ENCODE measurements around a stretch of chr7.

GRCh38 chr7:100200607-100201176 lies 19.1 kb upstream of the PVRIG start:
- CAGE, long polyA plus RNA = no peak
- RRBS = no CpG with 5 or more reads among the region's 12 CpGs

DNA sequence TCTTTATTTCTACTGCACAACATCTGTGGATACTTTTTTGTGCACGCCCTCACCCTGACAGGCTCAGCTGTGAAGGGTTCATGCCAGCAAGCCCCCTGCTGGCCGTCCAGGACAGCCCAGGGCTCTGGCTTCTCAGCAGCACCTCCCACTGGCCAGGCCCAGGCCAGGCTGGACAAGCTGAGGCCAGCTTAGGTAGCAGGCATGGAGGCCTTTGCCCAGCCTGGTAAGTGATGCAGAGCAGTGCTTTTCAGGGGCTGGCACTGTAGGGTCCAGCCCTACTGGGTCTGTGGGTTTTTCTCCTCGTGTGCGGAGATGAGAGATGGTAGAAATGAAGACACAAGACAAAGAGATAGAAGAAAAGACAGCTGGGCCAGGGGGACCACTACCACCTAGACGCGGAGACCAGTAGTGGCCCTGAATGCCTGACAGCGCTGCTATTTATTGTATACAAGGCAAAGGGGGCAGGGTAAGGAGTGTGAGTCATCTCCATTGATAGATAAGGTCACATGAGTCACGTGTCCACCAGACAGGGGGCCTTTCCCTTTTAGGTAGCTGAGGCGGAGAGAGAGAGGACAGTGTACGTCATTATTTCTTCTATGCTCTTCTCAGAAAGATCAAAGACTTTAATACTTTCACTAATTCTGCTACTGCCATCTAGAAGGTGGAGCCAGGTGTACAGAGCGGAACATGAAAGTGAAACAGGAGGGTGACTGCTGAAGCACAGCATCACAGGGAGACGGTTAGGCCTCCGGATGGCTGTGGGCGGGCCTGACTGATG lies 13.2 kb upstream of the PILRB start:
- CAGE, long polyA plus RNA = no peak
- RRBS = no CpG with 5 or more reads among the region's 14 CpGs

GRCh38 chr7:100442701-100443544 lies 6.6 kb upstream of the PPP1R35 start:
- CAGE, long polyA plus RNA = no peak
- RRBS = no CpG with 5 or more reads among the region's 10 CpGs

- CAGE, long polyA plus RNA = no peak
- RRBS = no CpG with 5 or more reads among the region's 6 CpGs
Observed at GRCh38 chr7:100476018-100476662, 2.9 kb downstream of the TSC22D4 start.

GRCh38 chr7:100563833-100564228 lies 9.9 kb downstream of the SAP25 start:
- CAGE, long polyA plus RNA = no peak
- RRBS = no CpG with 5 or more reads among the region's 9 CpGs

DNA sequence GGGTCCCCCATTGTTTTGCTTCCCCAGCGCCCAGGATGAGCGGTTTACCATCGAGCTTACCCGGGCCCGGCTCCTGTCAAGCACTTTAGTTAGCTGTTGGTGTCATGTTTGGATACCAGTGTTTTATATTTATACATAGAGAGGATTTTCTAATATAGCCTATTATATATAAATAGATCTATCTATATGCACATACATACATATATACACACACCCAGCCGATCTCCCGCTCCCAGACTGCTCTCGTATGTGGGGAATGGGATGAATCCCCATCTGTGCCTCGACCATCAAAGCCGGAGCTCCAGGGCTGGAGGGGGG lies 8.2 kb downstream of the SAP25 start:
- CAGE, long polyA plus RNA = no peak
- RRBS = no CpG with 5 or more reads among the region's 10 CpGs

DNA sequence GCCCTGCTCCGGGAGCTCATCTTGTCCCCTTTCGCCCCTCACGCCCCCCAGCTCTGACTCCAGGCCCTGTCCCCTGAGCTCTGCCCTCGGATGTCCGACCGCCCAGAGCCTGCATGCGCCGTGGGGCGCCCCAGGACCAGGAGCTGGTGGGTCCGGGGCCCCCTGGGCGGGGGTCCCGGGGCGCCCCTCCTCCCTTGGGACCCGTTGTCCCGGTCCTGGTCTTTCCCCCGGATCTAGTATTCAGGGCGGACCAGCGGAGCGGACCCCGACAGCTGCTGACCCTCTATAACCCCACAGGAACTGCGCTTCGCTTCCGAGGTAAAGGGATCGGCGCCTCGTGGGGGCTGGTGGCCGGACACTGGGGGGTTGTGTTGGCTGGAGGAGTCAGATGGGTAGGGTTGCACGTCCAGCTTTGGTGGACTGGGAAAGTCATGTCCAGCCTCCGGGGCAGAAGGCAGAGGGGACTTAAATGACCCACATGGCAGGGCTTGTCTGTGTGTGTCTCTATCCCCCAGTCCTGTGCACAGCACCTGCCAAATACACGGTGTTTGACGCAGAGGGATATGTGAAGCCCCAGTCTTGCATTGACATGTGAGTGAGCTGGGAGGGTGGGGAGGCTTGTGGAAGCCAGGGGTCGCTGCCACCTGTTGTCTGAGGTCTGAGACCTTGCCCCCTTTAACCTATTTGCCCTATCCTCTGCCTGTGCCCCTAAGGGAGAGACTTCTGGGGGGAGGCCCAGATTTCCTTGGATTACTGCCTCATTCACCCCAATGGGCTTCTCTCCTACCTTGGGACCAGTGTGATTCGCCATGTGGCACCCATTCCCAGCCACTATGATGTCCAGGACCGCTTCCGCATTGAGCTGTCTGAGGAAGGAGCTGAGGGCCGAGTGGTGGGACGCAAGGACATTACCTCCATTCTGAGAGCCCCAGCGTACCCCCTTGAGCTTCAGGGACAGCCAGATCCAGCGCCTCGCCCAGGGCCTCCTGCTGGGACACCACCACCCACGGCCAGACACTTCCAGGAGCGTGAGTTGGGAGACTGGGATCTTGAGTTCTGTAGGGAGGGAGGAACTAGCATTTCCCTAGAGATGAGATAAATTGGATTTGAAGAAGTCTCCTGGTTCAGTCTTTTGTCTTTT lies 709 bp downstream of the MOSPD3 start:
- CAGE, long polyA plus RNA = no peak
- RRBS = 7% methylated on average over 2 of the region's 42 CpGs

- CAGE, long polyA plus RNA = no peak
- RRBS = 32% methylated on average over 3 of the region's 6 CpGs
Observed at GRCh38 chr7:100678855-100679217, 5.3 kb downstream of the GNB2 start.

DNA sequence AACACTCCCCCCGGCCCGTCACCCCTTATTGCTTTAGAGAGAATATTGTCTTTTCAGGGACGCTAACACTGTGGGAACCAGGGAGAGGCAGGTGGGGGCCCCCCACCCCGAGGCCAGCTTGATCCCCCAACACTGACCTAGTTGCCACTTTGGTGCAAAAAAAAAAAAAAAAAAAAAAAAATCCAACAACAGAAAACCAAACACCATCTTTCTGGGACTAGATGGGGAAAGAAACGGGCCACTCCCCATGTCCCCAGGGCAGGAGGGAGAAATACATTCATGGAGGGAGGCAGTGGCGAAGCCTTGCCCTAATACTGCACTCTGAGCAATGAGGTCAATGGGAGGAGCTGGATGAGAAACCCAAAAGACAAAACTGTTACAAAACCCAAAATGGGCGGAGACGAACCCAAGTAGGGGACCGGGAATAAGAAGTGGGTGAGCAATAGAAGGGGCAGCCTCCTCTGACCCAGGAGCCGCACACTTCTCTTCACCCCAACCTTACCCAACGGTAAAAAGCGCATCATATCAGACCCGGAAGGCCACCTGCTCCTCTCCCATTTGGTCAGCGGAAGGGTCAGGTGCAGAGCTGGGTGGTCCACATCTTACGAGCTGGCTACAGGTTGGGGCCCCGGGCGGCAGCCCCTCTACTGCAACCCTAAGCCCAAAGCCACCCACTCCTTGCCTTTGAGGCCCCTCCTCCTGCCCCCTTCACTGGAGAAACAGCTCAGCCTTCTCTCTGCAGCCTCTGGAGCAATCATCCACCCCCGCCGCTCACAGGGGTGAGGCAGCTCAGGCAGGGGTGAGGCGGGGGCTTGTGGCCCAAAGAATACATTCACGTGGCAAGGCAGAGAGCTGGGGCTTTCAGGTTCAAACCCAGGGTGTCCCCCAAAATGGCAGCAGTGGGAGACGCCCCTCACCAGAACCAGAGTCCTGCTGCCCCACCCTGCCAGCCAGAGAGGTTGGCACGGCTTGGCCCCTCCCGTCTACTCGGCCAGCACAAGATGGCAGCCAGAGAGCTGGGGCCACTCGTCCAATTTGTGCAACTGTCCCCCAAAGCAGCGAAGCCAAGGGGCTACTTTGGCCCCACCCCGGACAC lies 6.8 kb downstream of the GNB2 start:
- CAGE, long polyA plus RNA = no peak
- RRBS = 78% methylated on average over 7 of the region's 28 CpGs

GRCh38 chr7:100693351-100693597 lies 776 bp downstream of the GIGYF1 start:
- CAGE, long polyA plus RNA = no peak
- RRBS = no CpG with 5 or more reads among the region's 12 CpGs

DNA sequence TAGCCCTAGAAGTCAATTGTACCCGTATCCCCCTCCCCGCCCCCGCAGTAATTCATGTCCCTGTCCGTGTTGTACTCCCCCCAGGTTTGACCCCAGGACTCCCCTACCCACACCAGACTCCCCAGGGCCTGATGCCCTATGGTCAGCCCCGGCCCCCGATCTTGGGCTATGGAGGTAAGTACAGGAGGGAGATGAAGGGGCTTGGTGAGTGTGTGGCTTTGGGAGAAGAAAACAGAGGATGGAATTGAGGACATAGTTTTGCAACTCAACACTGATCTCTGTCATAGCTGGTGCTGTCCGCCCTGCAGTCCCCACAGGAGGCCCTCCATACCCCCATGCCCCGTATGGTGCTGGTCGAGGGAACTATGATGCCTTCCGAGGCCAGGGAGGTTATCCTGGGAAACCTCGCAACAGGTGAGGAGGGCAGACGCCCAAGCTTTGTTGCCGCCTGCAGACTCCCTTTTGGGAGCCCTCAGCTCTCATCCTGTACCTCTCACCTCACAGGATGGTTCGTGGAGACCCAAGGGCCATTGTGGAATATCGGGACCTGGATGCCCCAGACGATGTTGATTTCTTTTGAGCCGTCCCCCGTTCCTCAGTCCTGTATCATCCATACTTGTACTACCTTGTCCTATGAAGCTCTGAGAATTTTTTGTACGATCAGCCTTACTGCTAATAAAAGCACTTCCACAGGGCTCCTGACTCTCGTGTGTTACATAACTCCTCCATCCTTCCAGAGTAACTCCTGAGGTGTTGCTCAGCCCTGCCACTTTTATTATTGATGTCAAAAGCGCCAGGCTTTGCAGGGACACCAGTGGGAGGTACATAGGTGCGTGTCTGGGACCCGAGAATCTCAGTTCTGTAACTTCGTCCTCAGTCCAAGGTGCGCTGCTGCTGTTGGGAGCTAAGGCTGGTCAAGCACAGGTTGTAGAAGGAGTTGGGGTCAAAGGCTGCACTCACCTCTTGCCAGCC lies 1.3 kb downstream of the UFSP1 start:
- CAGE, long polyA plus RNA = no peak
- RRBS = no CpG with 5 or more reads among the region's 25 CpGs

GRCh38 chr7:100910254-100911010 lies 14.7 kb upstream of the ACHE start:
- CAGE, long polyA plus RNA = no peak
- RRBS = no CpG with 5 or more reads among the region's 11 CpGs

DNA sequence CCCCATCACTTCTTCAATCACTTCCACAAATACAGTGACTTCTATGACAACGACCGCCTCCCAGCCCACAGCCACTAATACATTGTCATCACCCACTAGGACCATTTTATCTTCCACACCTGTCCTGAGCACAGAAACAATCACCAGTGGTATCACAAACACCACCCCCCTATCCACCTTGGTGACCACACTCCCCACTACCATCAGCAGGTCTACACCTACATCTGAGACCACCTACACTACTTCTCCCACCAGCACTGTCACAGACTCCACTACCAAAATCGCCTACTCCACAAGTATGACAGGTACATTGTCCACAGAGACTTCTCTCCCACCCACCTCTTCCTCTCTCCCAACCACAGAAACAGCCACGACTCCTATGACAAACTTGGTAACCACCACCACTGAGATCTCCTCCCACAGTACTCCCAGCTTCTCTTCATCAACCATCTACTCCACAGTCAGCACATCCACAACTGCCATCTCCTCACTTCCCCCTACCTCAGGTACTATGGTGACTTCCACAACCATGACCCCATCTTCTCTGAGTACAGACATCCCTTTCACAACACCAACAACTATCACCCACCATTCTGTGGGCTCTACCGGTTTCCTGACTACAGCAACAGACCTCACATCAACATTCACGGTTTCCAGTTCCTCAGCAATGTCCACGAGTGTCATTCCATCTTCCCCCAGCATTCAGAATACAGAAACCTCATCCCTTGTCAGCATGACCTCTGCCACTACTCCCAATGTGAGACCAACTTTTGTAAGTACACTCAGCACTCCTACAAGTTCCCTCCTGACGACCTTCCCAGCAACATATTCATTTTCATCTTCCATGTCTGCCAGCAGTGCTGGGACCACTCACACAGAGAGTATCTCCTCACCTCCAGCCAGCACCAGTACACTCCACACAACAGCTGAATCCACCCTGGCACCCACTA lies 3.5 kb downstream of the MUC3A start:
- CAGE, long polyA plus RNA = no peak
- RRBS = no CpG with 5 or more reads among the region's 8 CpGs

GRCh38 chr7:100966869-100967388 lies 2.4 kb upstream of the MUC12 start:
- CAGE, long polyA plus RNA = no peak
- RRBS = no CpG with 5 or more reads among the region's 17 CpGs

DNA sequence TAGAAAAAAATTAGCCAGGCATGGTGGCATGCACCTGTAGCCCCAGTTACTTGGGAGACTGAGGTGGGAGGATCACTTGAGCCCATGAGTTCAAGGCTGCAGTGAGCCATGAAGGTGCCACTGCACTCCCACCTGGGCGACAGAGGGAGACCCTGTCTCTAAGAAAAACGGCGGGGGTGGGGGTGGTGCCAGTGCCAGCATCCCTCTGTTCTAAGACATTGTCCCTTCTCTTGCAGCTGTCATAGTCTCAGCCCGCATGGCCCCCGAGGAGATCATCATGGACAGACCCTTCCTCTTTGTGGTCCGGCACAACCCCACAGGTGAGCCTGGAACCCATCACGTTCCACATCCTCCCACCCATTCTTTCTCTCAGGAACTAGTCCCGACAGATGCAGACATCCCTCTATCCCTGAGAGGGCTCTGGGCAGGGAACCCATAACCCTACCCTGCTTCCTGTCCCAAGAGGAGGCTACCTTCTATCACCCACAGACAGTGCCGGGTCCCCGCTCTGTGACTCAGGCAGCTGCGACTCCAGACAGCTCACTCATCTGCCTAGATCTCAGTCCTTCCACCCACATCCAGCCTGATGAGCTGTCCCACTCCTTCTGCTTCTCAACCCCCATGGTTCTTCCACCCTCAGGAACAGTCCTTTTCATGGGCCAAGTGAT lies 10.0 kb downstream of the SERPINE1 start:
- CAGE, long polyA plus RNA = no peak
- RRBS = no CpG with 5 or more reads among the region's 11 CpGs

- CAGE, long polyA plus RNA = no peak
- RRBS = 3% methylated on average over 14 of the region's 35 CpGs
Observed at GRCh38 chr7:101173385-101173798, 6.7 kb downstream of the NAT16 start.

DNA sequence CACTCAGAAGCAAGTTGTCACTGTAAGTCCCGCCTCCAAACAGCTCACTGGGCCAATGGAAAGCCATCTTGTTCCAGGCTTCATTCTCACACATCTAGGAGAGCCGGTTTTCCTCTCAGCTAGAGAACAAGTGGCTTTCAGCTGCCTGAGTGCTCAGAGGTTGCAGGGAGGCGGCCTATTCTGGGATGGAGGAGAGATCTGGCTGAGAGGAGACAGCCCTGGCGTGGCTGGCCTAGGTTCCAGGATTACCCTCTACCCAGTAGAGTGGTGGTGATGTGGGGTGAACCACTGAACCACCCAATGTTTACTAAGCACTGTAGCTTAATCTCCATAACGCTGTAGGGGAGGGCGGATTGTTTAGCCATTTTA lies 2.5 kb upstream of the NAT16 start:
- CAGE, long polyA plus RNA = no peak
- RRBS = no CpG with 5 or more reads among the region's 6 CpGs

DNA sequence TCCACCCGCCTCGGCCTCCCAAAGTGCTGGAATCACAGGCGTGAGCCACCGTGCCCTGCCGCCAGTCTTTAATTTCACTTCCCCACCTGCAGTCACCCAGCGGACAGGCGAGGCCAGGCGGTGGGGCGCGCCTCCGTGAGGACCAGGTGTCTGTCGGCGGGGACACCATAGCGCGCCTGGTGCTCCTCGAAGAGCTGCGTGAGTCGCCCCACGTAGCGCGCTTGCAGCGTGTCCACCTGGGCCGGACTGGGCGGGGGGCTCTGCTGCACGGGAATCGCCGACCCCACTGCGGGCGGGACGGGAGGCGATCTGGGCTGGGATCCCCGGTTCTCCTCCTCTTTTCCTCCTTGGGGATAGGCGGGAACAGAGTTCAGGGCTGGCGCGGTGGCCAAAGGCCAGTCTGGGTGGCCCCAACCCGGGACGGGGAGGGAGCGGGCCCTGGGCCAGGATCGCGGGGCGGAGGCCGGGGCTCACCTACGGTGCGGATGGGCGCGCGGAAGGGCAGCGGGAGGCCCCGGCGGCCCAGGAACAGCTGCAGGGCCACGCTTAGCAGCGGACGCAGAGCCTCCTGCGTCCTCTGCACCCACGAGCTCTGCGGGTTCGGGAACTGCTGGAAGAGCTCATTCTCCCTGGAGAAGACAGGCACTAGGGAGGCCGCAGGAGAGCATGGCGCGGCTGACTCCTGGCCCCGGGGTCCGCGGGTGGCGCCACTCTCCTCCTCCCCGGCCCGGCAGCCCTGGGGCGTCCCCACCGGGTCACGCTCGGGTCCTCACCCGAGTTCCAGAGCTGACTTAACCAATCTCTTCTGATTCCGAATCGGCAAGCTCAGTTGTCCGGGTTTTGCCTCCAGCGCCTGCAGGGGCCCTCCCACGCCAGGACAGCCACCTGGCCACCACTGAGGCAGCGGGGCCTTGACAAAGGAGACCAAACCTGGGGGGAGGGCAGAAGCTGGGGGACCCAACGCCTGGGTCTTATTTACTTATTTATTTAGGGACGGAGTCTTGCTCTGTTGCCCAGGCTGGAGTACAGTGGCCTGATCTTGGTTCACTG lies 1.2 kb upstream of the MOGAT3 start:
- CAGE, long polyA plus RNA = no peak
- RRBS = 10% methylated on average over 30 of the region's 79 CpGs

DNA sequence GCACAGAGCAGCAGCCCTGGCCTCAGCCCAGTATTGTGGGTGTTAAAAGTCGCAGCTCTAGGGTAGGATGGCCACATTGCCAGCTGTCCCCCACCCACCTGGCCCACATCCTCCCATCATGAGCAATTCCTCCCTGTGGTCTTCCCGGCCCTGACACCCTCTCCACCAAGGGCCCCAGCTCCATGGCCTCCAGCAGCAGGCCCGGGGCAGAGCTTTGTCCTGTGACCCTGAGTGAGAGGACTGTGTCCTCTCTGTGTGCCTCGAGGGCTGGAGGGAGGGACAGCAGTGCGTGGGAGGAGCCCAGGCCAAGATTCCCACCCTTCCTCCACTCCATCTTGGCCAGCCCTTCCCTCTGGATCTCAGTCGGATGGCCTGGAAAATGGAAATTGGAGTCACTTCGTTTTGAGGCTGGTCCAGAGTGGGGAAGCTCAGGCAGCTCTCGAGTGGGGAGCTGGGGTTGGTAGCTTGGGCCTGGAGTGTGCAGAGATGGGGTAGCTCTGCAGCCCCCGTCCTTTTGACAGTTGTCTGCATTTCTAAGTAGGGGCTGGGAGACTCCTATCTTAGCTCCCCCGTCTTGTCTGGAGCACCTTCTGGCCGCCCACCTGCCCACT lies 93.6 kb downstream of the MYL10 start:
- CAGE, long polyA plus RNA = no peak
- RRBS = 7% methylated on average over 2 of the region's 11 CpGs

DNA sequence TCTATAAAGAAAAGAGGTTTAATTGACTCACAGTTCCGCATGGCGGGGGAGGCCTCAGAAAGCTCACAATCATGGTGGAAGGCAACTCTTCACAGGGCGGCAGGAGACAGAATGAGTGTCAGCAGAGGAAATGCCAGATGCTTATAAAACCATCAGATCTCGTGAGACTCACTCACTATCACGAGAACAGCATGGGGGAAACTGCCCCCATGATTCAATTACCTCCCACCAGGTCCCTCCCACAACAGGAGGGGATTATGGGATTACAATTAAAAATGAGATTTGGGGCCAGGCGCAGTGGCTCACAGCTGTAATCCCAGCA lies 41.1 kb upstream of the MYL10 start:
- CAGE, long polyA plus RNA = no peak
- RRBS = no CpG with 5 or more reads among the region's 6 CpGs